ENCODE measurements around the genes LY6G6F, SLC44A4 and PRRT1.

- RAMPAGE, long total RNA: no peak
- RRBS: no CpG with 5 or more reads among the region's 8 CpGs
PRO-cap:
- standard: no peak
- CoPRO, capped RNA only, 2 experiments: no peak in any of the 2 experiments
- CoPRO, capped and uncapped RNA, 2 experiments: no peak in any of the 2 experiments
- CoPRO, uncapped RNA only, 2 experiments: peak in 1 of 2 experiments; most common plus-strand start chr6:31626111 (in 1); most common minus-strand start chr6:31625994 (in 1)
CAGE:
- cytosol, long polyA plus RNA: no peak
- long polyA plus RNA: no peak
- nucleolus, long total RNA: no peak
- nucleus, long polyA plus RNA: no peak
Observed at GRCh38 chr6:31625821-31626244, 5.3 kb downstream of the PRRC2A start.

DNA sequence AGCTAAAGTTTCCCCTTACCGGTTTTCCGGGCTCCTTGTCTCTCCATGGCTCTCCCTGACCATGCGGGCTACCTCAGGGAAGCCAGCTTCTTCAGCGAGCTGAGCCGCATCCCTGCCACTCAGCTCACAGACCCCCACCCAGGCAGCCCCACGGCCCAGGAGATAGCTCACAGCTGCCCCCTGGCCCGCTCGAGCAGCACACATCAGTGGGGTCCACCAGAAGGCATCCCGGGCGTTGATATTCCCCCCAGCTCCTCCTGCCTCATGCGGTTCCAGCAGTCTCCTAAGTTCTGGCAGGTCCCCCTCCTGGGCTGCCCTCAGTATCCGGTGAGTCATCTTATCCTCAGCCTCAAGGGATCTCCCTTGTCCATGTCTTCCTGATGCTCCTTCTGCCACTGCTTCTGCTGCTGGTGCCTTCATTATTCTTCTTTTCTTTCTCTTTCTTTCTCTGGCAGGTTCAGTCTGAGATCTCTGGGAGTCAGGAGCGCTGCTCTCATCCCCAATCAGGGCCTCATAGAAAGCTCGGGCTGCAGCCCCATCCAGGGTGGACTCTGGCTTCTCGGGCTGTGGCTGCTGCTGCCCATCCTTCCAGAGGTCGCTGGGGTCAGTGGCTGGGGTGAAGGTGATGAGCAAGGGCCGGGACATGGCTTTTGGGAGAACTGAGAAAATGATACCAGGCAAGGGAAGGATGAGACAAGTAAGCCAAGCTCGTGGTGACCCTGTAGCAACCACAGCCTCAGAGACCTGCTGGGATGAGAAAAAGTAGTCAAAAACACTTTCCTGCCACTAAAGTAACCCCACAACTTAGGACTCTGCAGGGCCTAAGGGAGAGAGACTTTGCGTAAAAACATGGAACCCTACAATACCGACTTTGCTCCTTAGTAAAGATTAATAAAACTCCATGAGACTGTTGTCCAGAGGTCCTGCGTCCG, 697 bp downstream of the GPANK1 start:
- RAMPAGE, long total RNA: no peak
- RRBS: 10% methylated on average over 3 of the region's 22 CpGs
PRO-cap:
- standard: bidirectional peak, plus-strand start at position 460 of the sequence, minus-strand start at position 292 of the sequence
- CoPRO, capped RNA only, 2 experiments: peak in 2 of 2 experiments; most common plus-strand start position 374 of the sequence (in 1); most common minus-strand start position 292 of the sequence (in 2)
- CoPRO, capped and uncapped RNA, 2 experiments: peak in 1 of 2 experiments; most common plus-strand start position 366 of the sequence (in 1); most common minus-strand start position 292 of the sequence (in 1)
- CoPRO, uncapped RNA only, 2 experiments: no peak in any of the 2 experiments
CAGE:
- cytosol, long polyA plus RNA: no peak
- long polyA plus RNA: no peak
- nucleolus, long total RNA: no peak
- nucleus, long polyA plus RNA: no peak

GRCh38 chr6:31706600-31706984, at the start of gene LY6G6F:
LY6G6F (plus strand) TSS chr6:31706866.
- RAMPAGE, long total RNA: no peak
- RRBS: no CpG with 5 or more reads among the region's 3 CpGs
PRO-cap:
- standard: bidirectional peak, plus-strand start at chr6:31706865, minus-strand start at chr6:31706812
- CoPRO, capped RNA only, 2 experiments: no peak in any of the 2 experiments
- CoPRO, capped and uncapped RNA, 2 experiments: no peak in any of the 2 experiments
- CoPRO, uncapped RNA only, 2 experiments: no peak in any of the 2 experiments
CAGE:
- cytosol, long polyA plus RNA: no peak
- long polyA plus RNA: no peak
- nucleolus, long total RNA: no peak
- nucleus, long polyA plus RNA: no peak

DNA sequence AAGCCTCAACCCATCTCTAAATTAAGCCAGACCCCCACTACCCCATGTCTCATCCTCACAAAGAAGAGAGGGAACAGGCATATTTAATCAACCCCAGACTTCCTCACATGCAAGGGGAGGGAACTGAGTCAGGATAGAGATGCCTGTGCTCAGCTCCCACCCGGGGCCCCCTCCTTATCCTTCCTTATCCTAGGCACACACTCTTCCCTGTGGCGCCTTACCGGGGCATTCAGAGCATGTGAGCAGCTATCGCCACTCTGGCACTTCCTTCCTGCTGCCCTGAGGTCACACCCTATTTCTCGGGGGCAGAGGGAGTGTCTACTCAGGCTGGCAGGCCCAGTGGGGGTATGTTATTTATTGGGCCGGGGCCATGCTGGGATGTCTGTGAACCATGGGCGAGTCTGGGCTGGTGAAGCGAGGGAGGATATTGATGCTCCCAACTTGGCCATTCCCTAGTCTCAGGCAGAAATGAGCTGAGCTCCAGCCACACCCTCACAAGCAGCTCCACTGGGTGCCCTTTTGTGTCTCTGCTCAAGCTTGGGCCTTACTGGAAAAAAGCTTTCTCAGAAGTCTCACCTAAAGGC, 4.0 kb upstream of the LY6G6D start:
- RAMPAGE, long total RNA: no peak
- RRBS: 32% methylated on average over 3 of the region's 8 CpGs
PRO-cap:
- standard: no peak
- CoPRO, capped RNA only, 2 experiments: no peak in any of the 2 experiments
- CoPRO, capped and uncapped RNA, 2 experiments: no peak in any of the 2 experiments
- CoPRO, uncapped RNA only, 2 experiments: no peak in any of the 2 experiments
CAGE:
- cytosol, long polyA plus RNA: no peak
- long polyA plus RNA: no peak
- nucleolus, long total RNA: no peak
- nucleus, long polyA plus RNA: no peak

DNA sequence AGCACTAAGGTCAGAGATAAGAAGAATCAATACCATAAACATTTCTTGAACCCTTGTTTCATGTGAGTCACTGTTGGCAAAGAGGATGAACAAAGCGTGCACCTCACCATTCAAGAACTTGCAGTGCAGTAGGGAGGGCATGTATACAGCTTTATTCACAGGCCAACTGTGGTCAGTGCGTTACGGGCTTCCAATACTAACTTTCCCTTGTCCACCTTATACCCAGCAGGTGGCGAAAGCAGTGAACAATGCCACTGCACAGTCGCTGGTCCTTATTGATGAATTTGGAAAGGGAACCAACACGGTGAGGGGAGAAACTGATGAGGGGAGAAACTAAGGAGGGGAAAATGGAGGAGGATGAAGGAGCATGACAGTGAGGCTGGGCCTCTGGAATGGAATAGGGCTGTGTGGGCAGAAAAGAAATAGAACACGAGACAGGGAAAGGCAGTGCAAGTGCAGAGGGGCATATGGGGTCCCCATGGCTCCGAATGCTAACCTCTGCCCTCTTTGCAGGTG, 1.4 kb upstream of the SAPCD1 start:
- RAMPAGE, long total RNA: no peak
- RRBS: no CpG with 5 or more reads among the region's 8 CpGs
PRO-cap:
- standard: no peak
- CoPRO, capped RNA only, 2 experiments: no peak in any of the 2 experiments
- CoPRO, capped and uncapped RNA, 2 experiments: no peak in any of the 2 experiments
- CoPRO, uncapped RNA only, 2 experiments: no peak in any of the 2 experiments
CAGE:
- cytosol, long polyA plus RNA: no peak
- long polyA plus RNA: no peak
- nucleolus, long total RNA: no peak
- nucleus, long polyA plus RNA: no peak

- RAMPAGE, long total RNA: no peak
- RRBS: 84% methylated on average over 7 of the region's 44 CpGs
PRO-cap:
- standard: unidirectional peak, plus-strand start at chr6:31765973
- CoPRO, capped RNA only, 2 experiments: no peak in any of the 2 experiments
- CoPRO, capped and uncapped RNA, 2 experiments: no peak in any of the 2 experiments
- CoPRO, uncapped RNA only, 2 experiments: no peak in any of the 2 experiments
CAGE:
- cytosol, long polyA plus RNA: no peak
- long polyA plus RNA: no peak
- nucleolus, long total RNA: no peak
- nucleus, long polyA plus RNA: no peak
Observed at GRCh38 chr6:31765817-31766719, 3.6 kb downstream of the SAPCD1 start.

DNA sequence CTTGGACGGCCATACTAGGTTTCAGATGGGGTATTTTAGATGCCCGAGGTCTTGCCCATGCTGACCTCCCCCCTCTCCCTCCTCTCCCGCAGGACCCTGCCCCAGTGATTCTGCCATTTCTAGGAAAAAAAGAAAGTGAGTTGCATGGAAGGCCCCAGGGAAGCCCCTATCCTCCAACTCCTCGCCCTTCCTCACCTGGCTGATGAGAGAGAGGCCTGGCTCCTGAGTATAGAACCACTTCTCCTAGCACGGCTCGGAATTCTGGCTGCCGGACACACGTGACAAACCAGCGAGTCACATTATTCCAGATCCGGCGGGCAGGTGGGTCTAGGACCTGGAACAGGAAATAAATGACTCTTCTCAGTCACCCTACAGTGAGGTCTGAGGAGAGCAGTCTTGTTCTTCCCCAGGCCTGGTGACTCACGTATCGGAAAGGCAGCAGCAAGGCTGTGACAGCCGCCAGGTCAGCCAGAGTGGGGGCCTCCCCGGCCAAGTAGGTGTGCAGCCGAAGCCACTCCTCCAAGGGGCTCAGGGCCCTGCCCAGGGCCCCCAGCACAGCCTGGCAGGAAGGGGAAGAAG, 2.9 kb downstream of the VARS1 start:
- RAMPAGE, long total RNA: no peak
- RRBS: 96% methylated on average over 3 of the region's 16 CpGs
PRO-cap:
- standard: no peak
- CoPRO, capped RNA only, 2 experiments: no peak in any of the 2 experiments
- CoPRO, capped and uncapped RNA, 2 experiments: no peak in any of the 2 experiments
- CoPRO, uncapped RNA only, 2 experiments: peak in 1 of 2 experiments; most common plus-strand start position 492 of the sequence (in 1); most common minus-strand start position 301 of the sequence (in 1)
CAGE:
- cytosol, long polyA plus RNA: no peak
- long polyA plus RNA: no peak
- nucleolus, long total RNA: no peak
- nucleus, long polyA plus RNA: no peak

DNA sequence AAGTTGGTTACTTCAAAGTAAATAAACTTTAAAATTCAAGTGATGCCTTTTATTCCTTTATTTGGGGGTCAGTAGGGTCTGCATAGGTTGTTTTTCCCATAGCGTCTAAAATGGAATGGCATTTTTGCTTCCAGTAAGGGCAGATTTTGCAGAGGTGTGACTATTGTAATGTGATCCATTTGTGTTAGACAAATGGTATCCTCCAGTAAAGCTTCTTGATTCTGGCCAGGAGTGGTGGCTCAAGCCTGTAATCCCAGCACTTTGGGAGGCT, 2.5 kb downstream of the HSPA1A start:
- RAMPAGE, long total RNA: no peak
- RRBS: no CpG with 5 or more reads among the region's 1 CpG
PRO-cap:
- standard: no peak
- CoPRO, capped RNA only, 2 experiments: no peak in any of the 2 experiments
- CoPRO, capped and uncapped RNA, 2 experiments: no peak in any of the 2 experiments
- CoPRO, uncapped RNA only, 2 experiments: peak in 1 of 2 experiments; most common minus-strand start position 240 of the sequence (in 1)
CAGE:
- cytosol, long polyA plus RNA: no peak
- long polyA plus RNA: no peak
- nucleolus, long total RNA: no peak
- nucleus, long polyA plus RNA: no peak

- RAMPAGE, long total RNA: no peak
- RRBS: no CpG with 5 or more reads among the region's 8 CpGs
PRO-cap:
- standard: no peak
- CoPRO, capped RNA only, 2 experiments: no peak in any of the 2 experiments
- CoPRO, capped and uncapped RNA, 2 experiments: no peak in any of the 2 experiments
- CoPRO, uncapped RNA only, 2 experiments: no peak in any of the 2 experiments
CAGE:
- cytosol, long polyA plus RNA: no peak
- long polyA plus RNA: no peak
- nucleolus, long total RNA: no peak
- nucleus, long polyA plus RNA: no peak
Observed at GRCh38 chr6:31823697-31824193, 3.8 kb upstream of the HSPA1B start.

- RAMPAGE, long total RNA: no peak
- RRBS: 76% methylated on average over 8 of the region's 28 CpGs
PRO-cap:
- standard: no peak
- CoPRO, capped RNA only, 2 experiments: no peak in any of the 2 experiments
- CoPRO, capped and uncapped RNA, 2 experiments: no peak in any of the 2 experiments
- CoPRO, uncapped RNA only, 2 experiments: no peak in any of the 2 experiments
CAGE:
- cytosol, long polyA plus RNA: no peak
- long polyA plus RNA: no peak
- nucleolus, long total RNA: no peak
- nucleus, long polyA plus RNA: no peak
Observed at GRCh38 chr6:31878812-31879478, at the start of gene SLC44A4. SLC44A4 (minus strand) TSS chr6:31878997.

- RAMPAGE, long total RNA: no peak
- RRBS: no CpG with 5 or more reads among the region's 27 CpGs
PRO-cap:
- standard: bidirectional peak, plus-strand start at chr6:31898110, minus-strand start at chr6:31898023; unidirectional peak, minus-strand start at chr6:31898550
- CoPRO, capped RNA only, 2 experiments: no peak in any of the 2 experiments
- CoPRO, capped and uncapped RNA, 2 experiments: no peak in any of the 2 experiments
- CoPRO, uncapped RNA only, 2 experiments: peak in 2 of 2 experiments; most common plus-strand start chr6:31898417 (in 1); most common minus-strand start chr6:31898221 (in 1)
CAGE:
- cytosol, long polyA plus RNA: no peak
- long polyA plus RNA: no peak
- nucleolus, long total RNA: no peak
- nucleus, long polyA plus RNA: no peak
Observed at GRCh38 chr6:31897910-31898934, 724 bp upstream of the EHMT2 start.

GRCh38 chr6:31951663-31952306, 5.9 kb downstream of the CFB start:
- RAMPAGE, long total RNA: no peak
- RRBS: no CpG with 5 or more reads among the region's 10 CpGs
PRO-cap:
- standard: no peak
- CoPRO, capped RNA only, 2 experiments: no peak in any of the 2 experiments
- CoPRO, capped and uncapped RNA, 2 experiments: no peak in any of the 2 experiments
- CoPRO, uncapped RNA only, 2 experiments: no peak in any of the 2 experiments
CAGE:
- cytosol, long polyA plus RNA: no peak
- long polyA plus RNA: no peak
- nucleolus, long total RNA: no peak
- nucleus, long polyA plus RNA: no peak

GRCh38 chr6:31970932-31971607, 868 bp downstream of the DXO start:
- RAMPAGE, long total RNA: no peak
- RRBS: 83% methylated on average over 12 of the region's 31 CpGs
PRO-cap:
- standard: no peak
- CoPRO, capped RNA only, 2 experiments: no peak in any of the 2 experiments
- CoPRO, capped and uncapped RNA, 2 experiments: no peak in any of the 2 experiments
- CoPRO, uncapped RNA only, 2 experiments: peak in 2 of 2 experiments; most common plus-strand start chr6:31971121 (in 1); most common minus-strand start chr6:31971024 (in 1)
CAGE:
- cytosol, long polyA plus RNA: no peak
- long polyA plus RNA: no peak
- nucleolus, long total RNA: no peak
- nucleus, long polyA plus RNA: no peak

DNA sequence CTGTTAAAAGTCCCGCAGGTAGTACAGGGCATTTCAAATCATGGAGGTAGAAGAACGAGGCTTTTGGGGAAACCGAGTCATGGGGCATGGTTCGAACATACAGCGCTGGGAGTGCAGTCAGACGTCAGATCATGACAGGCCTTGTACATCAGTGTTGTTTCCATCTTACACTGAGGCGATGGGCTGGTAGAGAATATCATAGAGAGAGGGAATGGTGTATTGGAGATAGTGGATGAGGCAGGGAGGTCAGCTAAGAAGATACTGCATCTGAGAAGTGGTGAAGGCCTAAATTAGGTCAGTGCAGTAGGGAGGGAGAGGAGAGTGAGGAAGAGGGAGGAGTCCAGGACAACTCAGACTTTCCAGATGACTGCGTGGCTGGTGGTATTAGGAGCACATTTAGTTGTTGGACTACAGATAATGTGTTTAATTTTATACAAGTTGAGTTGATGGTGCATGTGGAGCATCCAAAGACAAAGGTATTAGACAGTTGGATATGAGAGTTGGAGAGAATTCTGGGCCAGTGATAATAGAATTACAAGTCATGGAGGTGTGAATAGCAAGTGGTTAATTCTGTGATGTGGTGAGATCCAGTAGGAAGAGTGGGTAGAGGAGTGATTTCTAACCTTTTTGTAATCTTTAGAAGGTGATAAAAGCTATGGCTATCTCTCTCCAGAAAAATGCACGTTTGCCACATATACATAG, 890 bp downstream of the STK19 start:
- RAMPAGE, long total RNA: no peak
- RRBS: no CpG with 5 or more reads among the region's 9 CpGs
PRO-cap:
- standard: bidirectional peak, plus-strand start at position 362 of the sequence, minus-strand start at position 263 of the sequence
- CoPRO, capped RNA only, 2 experiments: peak in 2 of 2 experiments; most common plus-strand start position 265 of the sequence (in 1); most common minus-strand start position 263 of the sequence (in 2)
- CoPRO, capped and uncapped RNA, 2 experiments: no peak in any of the 2 experiments
- CoPRO, uncapped RNA only, 2 experiments: no peak in any of the 2 experiments
CAGE:
- cytosol, long polyA plus RNA: no peak
- long polyA plus RNA: no peak
- nucleolus, long total RNA: no peak
- nucleus, long polyA plus RNA: no peak

DNA sequence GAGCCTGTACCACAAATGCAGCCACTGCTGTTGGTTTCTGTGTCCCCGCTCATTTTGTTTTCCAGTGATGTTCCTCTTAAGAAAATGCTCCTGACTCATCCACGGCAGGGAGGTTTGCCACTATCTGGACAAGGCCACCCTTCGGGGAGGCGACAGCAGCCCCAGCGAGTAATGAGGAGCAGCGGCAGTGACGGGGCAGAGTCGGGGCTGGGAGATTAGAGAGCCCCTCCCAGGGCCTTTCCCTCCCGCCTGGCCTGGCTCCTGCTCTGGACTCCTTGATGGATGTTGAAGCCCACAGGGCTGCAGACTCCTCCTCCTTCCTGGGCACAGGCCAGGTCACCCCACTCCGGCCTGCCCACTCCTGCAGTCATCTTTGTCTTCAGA, 1.7 kb upstream of the C4B start:
- RAMPAGE, long total RNA: no peak
- RRBS: no CpG with 5 or more reads among the region's 10 CpGs
PRO-cap:
- standard: bidirectional peak, plus-strand start at position 167 of the sequence, minus-strand start at position 122 of the sequence
- CoPRO, capped RNA only, 2 experiments: no peak in any of the 2 experiments
- CoPRO, capped and uncapped RNA, 2 experiments: no peak in any of the 2 experiments
- CoPRO, uncapped RNA only, 2 experiments: no peak in any of the 2 experiments
CAGE:
- cytosol, long polyA plus RNA: no peak
- long polyA plus RNA: no peak
- nucleolus, long total RNA: no peak
- nucleus, long polyA plus RNA: no peak

- RAMPAGE, long total RNA: no peak
- RRBS: no CpG with 5 or more reads among the region's 5 CpGs
PRO-cap:
- standard: no peak
- CoPRO, capped RNA only, 2 experiments: no peak in any of the 2 experiments
- CoPRO, capped and uncapped RNA, 2 experiments: no peak in any of the 2 experiments
- CoPRO, uncapped RNA only, 2 experiments: no peak in any of the 2 experiments
CAGE:
- cytosol, long polyA plus RNA: no peak
- long polyA plus RNA: no peak
- nucleolus, long total RNA: no peak
- nucleus, long polyA plus RNA: no peak
Observed at GRCh38 chr6:32086444-32087033, 22.6 kb downstream of the TNXB start.

GRCh38 chr6:32151044-32151744, 545 bp downstream of the PRRT1 start:
- RAMPAGE, long total RNA: no peak
- RRBS: no CpG with 5 or more reads among the region's 4 CpGs
PRO-cap:
- standard: no peak
- CoPRO, capped RNA only, 2 experiments: no peak in any of the 2 experiments
- CoPRO, capped and uncapped RNA, 2 experiments: no peak in any of the 2 experiments
- CoPRO, uncapped RNA only, 2 experiments: no peak in any of the 2 experiments
CAGE:
- cytosol, long polyA plus RNA: no peak
- long polyA plus RNA: no peak
- nucleolus, long total RNA: no peak
- nucleus, long polyA plus RNA: no peak

DNA sequence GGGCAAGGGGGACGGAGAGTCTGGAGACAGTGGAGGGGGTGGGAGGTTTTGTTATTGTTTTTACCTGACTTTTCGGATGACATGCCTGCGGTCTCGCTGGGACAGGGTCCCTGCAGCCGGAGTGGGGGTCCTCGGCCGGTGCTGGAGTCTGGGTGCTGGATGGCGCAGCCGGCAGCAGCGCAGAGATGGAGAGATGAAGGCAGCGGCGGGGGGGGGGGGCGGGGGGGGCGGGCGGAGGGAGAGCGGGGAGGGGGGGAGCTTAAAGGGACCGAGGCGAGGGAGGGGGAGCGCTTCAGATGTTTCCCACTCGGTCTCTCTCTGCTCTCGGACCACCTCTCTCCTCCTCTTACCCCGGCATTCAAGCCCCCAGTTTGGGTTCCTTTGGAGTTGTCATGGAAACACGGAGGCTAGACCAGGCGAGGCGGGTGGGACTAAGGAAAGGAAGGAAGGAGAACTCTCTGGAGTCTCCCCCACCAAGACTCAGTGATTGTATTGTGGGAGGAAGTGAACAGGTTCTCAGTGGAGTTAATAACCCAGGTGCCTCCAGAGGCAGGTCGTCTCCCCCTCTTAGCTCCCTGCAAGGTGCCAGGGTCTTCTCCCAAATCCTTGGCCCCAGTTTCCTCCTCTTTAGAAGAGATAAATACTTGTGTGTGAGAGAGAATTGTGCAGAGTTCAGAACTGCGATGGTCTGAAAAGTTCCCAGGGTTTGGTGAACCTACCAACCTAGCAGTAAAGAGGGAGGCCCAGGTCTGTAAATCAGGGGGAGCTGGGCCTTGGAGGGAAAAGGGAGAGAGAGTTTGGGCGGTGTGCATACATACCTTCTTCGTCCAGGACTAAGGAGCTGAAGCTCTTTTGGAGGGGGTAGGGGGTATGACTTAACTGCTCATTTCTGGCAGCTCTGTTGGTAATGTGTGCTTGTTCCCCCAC, at the start of gene PRRT1:
PRRT1 (minus strand) TSS at position 195 of the 927 bp plus-strand sequence.
- RAMPAGE, long total RNA: no peak
- RRBS: no CpG with 5 or more reads among the region's 29 CpGs
PRO-cap:
- standard: bidirectional peak, plus-strand start outside the sequence, minus-strand start at position 835 of the sequence
- CoPRO, capped RNA only, 2 experiments: no peak in any of the 2 experiments
- CoPRO, capped and uncapped RNA, 2 experiments: no peak in any of the 2 experiments
- CoPRO, uncapped RNA only, 2 experiments: no peak in any of the 2 experiments
CAGE:
- cytosol, long polyA plus RNA: no peak
- long polyA plus RNA: no peak
- nucleolus, long total RNA: no peak
- nucleus, long polyA plus RNA: no peak